Left ventricle myocardium (tissue), 1 donor: ENCODE measurements around a stretch of chr1.

GRCh38 chr1:28247698-28248163 lies 11.6 kb upstream of the SESN2 start:
- PRO-cap = no peak

DNA sequence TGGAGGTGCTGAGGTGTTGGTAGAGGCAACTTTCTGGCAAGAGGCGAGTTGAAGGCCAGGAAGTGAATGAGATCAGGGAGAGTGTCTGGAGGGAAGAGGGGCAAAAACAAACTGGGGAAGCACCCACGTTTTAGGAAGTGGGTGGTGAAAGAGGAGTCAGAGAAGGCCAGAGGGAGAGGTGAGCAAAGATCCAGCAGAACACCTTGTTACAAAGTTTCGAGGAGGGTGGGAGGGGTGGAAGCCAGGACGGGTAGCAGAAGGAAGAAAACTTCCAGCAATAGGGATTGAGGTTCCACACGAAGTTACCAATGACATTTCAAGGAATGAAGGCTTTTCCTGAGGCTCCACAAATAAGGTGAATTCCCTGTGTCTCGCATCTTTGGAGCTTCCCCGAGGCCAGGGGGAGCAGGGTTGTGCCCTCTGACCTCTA lies 666 bp upstream of the SESN2 start:
- PRO-cap = no peak

DNA sequence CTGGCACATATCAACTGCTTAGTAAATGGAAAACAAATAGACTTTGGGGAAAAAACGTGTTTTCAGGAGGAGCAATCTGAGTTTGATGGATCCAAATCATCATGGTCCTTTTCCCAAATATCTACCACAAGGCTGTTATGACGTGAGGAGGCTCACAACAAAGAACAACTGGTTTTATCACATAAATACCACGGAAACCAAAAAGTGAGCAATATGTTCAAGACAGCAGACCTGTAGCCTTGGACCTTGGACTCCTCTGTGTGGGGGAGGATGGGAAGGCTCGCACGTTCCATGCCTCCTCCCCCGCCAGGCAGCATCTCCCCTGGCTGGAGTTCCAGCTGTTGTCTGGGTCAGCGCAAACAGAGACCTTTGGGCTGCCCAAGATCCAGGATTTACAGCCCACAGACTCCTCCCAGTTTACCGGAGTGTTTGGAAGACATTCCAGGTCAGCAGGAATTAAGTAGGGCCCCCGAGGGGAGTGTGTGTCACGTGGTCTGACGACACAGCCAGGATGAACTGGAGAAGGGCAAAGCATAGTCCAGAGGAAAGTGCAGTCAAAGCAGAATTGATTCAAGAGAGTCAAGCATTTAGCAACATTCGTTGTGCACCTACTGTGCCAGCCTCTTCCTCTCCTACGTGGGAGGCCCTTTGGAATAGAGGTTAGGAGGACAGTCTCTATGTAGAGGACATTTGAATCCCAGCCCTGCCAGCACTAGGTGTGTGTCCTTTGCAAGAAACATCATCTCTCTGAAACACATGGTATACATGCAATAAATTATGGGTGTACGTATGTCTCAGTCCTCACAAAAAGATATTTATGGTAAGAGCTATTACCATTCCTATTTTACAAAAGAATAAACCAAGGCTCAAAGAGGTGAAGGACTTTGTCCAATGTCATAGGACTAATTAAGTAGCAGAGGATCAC lies 32.1 kb upstream of the MED18 start:
- PRO-cap = no peak

DNA sequence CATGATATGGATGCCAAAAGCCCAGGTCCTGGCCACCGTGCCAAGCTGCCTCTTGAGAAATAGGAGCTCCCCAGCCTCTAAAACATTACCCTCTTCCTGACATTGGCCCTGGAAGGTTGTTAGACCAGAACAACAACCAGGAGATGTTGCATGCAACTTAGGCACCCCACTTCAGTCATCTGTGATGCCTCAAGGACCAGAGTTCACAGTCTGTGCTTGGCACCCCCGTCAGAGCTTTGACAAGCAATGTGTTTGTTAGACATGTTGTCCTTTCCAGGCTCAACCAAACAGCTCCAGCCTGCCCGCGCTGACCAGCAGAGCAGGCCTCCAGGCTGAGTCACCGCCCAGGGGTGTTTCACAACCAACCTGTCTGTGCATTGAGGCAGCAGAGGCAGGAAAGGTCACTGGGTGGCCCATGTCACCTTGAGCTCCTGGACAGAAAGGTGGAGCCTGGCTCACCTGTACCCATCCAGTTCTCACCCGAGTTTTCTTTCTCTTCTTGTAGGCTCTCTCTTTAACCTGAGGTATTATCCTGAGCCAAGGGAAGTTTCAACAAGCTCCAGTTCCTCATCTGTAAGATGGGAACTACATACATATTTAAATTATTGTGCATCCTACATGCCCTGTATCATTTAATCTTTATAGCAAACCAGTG lies 14.9 kb upstream of the MED18 start:
- PRO-cap = no peak

DNA sequence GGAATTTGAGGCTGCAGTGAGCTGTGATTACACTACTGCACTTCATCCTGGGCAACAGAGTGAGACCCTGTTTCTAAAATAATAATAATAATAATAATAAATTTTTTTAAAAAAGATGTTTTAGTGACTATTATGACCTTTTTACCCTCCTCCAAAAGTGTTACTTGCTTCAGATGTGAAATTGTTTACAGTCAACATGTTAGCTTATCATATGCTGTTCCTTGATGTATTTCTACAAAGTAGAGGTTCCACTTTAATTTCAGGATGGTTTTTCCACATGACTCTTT lies 48.4 kb upstream of the RCC1 start:
- PRO-cap = no peak

DNA sequence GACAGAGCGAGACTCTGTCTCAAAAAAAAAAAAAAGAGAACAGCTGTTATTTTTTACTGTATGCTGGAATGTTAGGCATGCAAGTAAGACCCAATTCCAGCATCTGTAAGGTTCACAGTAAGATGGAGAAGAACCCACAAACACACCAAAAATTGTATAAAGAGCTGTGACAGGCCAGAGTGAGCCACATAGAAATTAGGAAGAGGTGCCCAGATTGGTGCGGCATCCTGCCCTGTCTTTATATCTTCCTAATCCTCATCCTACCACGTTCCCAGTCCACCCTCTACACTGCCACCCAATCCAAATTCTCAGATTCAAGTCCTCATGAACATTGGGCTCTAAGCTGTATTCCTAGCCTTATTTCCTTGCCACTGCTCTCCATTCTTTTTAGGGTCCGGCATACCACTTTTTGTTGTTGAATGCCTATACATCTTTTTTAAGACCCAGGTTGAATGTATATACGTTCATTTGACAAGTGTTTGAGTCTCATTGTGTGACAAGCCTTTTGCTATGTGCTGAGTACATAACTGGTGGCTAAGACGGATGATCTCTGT lies 1.2 kb upstream of the TAF12 start:
- PRO-cap = no peak

DNA sequence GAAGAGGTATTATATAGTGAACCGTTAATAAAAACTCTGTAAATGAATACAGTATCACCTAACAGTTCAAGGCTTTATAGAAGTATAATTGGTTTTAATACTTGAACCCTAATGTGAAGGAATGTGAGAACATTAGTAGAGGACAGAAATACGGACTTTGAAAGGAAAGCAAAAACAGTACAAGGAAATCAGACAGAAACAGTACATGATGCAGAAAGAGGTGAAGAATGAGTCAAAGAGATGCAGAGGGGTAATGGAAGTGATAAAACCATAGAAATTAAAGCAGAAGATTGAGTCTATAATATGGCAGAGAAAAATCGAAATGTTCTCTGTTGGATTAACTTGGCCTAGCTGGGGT lies 7.3 kb downstream of the YTHDF2 start:
- PRO-cap = no peak

GRCh38 chr1:28927214-28928127 lies 13.1 kb downstream of the EPB41 start:
- PRO-cap = no peak

- PRO-cap = no peak
Measured at GRCh38 chr1:29158995-29159670, 22.6 kb downstream of the SRSF4 start.

DNA sequence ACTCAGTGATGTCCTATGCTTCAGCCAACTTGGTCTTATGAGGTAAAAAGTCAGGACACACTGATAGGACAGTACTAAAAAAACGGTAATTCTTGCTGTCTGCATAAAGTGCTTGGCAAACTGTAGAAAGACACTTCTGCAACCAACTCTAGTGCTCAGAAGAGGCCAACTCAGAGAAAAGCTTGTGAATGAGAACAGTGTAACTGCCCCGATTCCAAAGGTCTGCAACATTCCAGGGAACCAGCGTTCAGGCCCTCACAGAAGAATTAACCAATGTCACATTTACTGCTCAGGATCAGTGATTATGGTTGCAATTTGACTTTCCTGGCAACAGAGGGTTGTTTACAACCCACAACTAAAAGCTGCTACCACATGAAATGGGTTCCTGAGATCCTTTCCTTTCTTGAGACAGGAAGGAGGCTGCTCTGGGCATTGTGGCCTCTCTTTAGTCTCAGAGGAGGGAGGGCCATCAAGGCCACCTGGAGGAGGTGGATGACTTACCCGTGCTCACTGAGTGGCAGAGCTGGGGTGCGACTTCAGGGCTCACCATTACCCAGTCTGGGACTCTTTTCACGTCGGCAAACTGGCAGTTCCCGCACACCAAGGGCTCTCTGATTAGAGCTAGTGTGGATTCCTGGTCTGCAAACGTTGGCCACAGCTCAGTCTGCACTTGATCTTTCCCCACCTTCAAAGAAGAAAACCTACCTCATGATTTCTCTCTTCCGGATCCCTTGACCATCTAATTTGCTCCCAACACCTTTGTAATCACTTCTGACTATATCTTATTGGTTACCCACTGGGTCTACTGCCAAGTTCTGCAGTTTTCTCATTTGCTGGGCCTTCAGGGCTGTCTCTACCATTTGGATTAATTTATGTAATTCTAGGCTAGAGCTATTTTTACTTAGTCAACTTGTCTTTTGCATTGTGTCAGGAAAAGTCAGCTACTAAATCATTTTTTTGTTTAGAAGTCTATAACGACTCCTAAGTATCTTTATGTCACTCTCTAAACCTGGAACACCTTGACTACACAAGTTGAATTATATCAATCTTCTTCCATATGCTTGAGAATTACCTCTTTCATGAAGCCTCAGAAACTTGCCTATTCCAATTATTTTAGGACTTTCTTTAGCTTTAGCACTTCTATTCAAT lies 15.1 kb downstream of the SRSF4 start:
- PRO-cap = no peak

DNA sequence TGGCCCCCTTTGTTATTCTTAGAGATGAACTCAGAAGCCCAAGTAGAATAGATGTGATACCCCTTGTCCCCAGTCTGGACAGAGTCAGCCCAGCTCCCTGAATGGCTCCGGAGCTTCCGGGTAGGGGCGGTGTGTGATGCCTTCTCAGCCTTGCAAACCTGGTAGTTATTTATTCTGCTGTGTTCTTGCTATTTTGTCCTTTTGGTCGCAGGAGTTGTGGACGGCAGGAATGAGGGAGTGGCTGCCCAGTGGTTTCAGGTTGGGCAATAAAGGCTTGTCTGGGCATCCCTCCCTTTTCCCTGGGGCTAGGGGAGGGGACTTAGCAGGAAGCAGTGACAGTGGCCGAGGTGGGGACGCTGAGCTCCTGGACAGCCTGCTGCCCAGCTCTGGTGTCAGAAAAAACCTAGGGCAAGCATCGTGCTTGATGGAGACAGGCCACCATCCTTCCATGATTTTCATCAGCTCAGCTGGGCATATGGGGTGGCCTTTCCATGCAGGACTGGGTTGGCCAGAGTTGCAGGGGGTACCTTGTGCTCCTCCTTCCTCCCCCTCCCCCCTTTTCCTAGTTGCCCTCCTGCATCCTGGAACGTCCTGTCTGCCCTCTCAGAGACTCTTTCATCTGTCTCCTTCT lies 2.9 kb downstream of the PTPRU start:
- PRO-cap = no peak

- PRO-cap = no peak
Measured at GRCh38 chr1:29984073-29984931, 739.1 kb downstream of the MATN1 start.

GRCh38 chr1:29984985-29985790 lies 738.2 kb downstream of the MATN1 start:
- PRO-cap = no peak

GRCh38 chr1:29986961-29987502 lies 736.4 kb downstream of the MATN1 start:
- PRO-cap = no peak

DNA sequence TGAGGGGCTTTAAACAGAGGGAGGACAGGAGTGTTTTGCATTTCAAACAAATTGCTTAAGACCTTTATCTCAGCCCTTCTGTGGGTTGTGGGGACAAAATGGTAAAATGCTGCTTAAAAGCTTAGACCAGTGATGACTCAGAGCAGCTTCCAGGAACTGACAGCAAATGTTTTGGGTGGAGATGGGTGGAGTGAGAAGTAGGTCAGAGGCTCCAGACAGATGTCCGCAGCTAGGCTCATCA lies 532.3 kb downstream of the MATN1 start:
- PRO-cap = no peak

- PRO-cap = no peak
Measured at GRCh38 chr1:30295811-30296163, 427.6 kb downstream of the MATN1 start.

GRCh38 chr1:30438276-30438614 lies 285.1 kb downstream of the MATN1 start:
- PRO-cap = no peak

DNA sequence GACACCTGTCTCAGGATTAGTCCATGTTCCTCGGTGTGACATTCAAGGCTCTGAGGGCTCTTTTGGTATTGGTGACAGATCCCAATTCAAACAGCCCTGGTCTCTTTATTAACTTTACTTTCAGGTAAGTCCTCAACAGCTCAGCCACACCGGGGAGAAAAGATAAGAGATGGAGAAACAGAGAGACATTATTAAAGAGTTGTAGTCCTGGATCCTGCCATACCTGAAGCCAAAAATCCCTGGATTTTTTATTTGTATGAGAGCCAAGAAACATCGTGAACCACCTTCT lies 7.8 kb upstream of the MATN1 start:
- PRO-cap = no peak

DNA sequence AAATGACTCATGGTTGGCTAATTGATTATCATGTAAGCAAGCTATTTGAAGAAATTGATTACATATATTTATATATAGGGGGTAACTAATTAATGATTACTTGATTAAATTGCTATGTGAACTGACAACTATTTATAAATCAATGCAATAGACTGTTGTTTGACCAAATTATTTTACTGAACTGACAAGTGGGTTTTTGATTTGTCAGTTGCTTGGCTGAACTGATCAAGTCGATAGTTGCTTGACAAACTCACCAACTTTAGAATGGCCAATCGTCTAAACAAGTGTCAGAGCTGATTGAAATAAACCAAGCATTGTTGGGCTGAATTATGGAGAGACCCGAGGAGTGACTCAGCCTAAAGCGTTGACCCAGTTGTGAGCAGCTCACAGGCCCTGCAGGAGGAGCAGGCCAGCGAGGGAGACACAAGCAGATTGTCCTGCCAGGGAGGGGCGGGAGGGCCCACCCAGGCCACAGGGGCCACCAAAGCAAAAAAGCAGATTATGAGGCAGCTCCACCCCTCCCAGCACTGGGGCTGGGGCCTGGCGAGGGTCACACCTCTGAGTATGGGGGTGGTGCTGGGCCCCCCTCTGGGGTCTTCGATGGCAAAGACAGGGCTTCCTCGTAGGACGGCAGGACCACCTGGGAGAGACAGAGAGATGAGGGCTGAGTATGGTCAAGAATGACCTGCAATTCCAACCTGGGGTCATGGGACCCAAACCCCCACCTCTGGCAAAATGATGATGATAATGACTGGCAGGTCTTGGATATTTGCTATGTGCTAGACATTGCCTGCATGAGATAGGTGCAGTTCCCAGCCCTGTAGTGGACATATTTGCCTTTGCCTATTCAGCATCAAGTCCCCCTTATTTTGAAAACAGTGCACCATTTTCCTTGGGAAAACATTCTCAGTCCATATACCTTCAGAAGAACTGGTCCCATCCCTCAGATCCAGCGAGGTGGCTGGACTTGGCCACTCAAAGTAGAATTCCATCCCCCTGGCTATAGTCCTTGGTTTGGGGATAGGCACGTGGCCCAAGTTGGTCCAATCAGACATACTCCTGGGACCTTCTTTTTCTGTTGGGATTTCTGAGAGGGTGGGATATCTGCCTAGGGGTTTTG lies 10.3 kb upstream of the MATN1 start:
- PRO-cap = no peak

GRCh38 chr1:30747339-30747737 lies 10.2 kb downstream of the LAPTM5 start:
- PRO-cap = no peak